ENCODE measurements around the gene TSPAN15.

GRCh38 chr10:66927889-66928342, 2.1 kb downstream of the LRRTM3 start:
- RRBS = no CpG with 5 or more reads among the region's 21 CpGs
CAGE:
- cytosol, long polyA plus RNA = no peak
- long polyA plus RNA = no peak
- nucleus, long polyA plus RNA = no peak

DNA sequence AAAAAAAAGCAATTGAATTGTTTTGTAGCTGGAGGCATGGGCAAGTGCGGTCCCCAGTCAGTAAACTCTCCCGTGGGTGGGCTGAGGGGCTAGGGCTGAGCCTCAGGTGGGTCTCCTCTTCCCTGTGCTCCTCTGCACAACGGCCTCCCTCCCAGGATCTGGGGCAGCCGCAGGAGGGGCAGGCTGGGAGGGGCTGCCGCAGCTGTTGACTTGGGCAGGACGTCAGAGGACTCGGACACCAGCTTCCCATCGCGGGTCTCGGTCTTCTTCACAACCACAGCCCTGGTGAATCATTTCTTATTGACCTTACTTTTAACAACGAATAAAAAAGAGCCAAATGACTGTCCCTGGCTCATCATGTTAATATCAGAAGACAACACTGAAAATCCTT, 32.6 kb downstream of the CTNNA3 start:
- RRBS = no CpG with 5 or more reads among the region's 11 CpGs
CAGE:
- cytosol, long polyA plus RNA = no peak
- long polyA plus RNA = no peak
- nucleus, long polyA plus RNA = no peak

DNA sequence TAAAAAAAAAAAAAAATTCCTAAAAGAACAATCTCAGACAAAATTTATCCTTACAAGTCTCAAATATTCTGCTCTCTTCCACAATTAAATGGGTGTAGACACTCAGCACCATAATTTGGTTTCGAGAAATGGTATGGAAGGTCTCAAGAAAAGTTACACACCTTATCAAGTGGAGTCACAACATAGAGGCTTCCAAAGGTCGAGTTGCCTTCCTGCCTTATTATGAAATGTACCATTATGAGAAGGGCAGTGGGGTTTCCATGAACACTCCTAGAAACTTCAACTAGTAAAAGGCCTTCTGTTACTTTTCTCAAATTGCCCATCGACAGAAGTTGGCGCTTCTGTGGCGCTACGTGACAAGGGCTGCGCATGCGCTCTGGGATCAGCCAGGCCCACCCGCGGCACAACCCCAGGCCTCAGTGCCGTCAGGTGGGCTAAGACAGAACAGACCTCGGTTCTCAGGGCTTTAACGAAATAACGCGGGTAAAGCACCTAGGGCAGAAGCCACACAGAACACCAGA, 67.3 kb upstream of the CTNNA3 start:
- RRBS = no CpG with 5 or more reads among the region's 15 CpGs
CAGE:
- cytosol, long polyA plus RNA = no peak
- long polyA plus RNA = no peak
- nucleus, long polyA plus RNA = no peak

GRCh38 chr10:67918276-67919140, 34.1 kb downstream of the SIRT1 start:
- RRBS = no CpG with 5 or more reads among the region's 12 CpGs
CAGE:
- cytosol, long polyA plus RNA = no peak
- long polyA plus RNA = no peak
- nucleus, long polyA plus RNA = no peak

DNA sequence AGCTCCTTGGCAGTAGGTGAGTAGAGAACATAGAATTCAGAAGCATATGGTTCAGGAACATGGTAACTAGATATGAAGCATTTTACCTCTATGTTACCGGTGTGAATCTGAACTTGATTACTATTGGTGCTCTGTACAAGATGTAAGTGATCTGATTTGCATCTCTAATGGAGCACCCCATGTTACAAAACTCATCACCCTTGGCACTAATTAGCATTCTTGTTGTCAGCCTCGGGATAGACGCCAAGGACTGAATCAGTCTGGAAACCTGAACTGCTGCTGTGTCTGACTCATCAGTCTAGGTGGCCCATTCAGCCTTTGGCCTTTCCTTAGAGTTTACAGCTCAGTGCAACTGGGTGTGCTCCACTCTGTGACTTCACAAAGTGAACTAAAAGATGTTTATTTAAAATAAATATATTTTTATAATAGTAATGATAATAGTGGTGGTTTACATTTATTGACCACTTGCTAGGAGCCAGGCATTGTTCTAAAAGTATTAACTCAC, 12.2 kb upstream of the MYPN start:
- RRBS = no CpG with 5 or more reads among the region's 3 CpGs
CAGE:
- cytosol, long polyA plus RNA = no peak
- long polyA plus RNA = no peak
- nucleus, long polyA plus RNA = no peak

- RRBS = no CpG with 5 or more reads among the region's 5 CpGs
CAGE:
- cytosol, long polyA plus RNA = no peak
- long polyA plus RNA = no peak
- nucleus, long polyA plus RNA = no peak
These were observed 19.7 kb downstream of the MYPN start for GRCh38 chr10:68129006-68129332.

DNA sequence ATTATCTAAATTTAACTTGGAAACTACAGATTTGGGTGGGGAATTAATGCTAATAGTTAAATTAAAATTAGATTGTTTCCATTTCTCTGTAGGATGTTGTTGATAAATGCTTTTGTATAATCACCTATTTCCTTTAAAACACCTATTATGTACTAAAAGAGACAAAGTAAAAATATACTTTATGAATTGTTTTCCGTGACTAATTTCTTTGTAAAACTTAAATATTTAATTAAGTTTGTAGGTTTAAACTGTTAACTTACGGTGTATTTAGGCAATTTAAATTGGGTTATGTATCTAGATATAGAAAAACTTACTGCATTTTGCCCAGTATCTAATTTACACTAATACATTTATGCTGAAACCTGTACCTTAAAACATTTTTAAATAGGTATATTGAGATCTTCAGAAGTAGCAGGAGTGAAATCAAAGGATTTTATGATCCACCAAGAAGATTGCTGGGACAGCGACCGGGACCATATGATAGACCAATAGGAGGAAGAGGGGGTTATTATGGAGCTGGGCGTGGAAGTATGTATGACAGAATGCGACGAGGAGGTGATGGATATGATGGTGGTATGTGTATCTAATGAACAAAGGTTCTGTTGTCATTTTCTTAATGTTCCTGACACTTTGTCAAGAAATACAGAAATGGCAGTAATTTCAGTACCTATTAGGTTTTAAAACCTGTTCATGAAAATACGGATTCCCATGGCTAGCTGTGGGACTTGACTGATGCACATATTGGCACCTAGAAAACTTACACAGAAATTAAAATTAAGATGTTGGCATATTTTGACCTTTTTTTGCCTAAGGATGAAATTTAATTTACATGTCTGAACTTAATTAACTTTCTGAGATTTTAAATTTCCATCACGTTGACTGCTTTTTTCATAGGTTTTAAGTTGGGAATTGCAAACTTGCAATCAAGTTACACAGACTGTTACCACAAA, 5.7 kb upstream of the PBLD start:
- RRBS = no CpG with 5 or more reads among the region's 9 CpGs
CAGE:
- cytosol, long polyA plus RNA = start-site peak on the plus strand centred at position 510 of the sequence, 121 bp wide, 184 and 204 reads in 2 replicates
- long polyA plus RNA = start-site peak on the plus strand centred at position 523 of the sequence, 67 bp wide, 188 and 193 reads in 2 replicates
- nucleus, long polyA plus RNA = no peak

GRCh38 chr10:68432745-68434002, 26.1 kb upstream of the RUFY2 start:
- RRBS = no CpG with 5 or more reads among the region's 9 CpGs
CAGE:
- cytosol, long polyA plus RNA = no peak
- long polyA plus RNA = no peak
- nucleus, long polyA plus RNA = no peak

GRCh38 chr10:68525658-68526178, 1.6 kb downstream of the SLC25A16 start:
- RRBS = no CpG with 5 or more reads among the region's 9 CpGs
CAGE:
- cytosol, long polyA plus RNA = no peak
- long polyA plus RNA = no peak
- nucleus, long polyA plus RNA = no peak

DNA sequence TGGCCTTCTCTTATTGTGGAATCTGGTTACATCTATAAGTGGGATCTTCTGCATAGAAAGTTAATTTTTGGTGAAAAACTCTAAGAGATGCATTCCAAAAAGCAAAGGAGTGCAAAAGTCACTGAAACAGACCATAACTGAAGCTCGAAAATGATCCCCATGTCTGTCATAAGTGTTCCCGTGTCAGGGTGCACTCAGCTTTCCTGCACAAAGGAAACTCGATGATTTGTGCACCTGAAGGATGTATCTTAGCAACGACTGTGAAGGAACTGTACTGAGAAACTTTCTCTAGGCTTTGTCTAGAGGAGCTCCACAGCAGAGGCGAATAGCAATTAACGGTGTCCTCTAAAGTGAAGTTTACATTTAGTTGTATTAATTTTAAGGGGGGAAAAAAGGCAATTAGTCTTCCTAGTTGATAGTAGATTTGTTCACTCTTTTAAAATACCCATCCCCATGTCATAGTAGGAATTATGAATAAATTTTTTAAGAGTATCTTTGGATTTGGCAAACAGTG, 24.2 kb upstream of the DDX50 start:
- RRBS = no CpG with 5 or more reads among the region's 6 CpGs
CAGE:
- cytosol, long polyA plus RNA = no peak
- long polyA plus RNA = no peak
- nucleus, long polyA plus RNA = no peak

DNA sequence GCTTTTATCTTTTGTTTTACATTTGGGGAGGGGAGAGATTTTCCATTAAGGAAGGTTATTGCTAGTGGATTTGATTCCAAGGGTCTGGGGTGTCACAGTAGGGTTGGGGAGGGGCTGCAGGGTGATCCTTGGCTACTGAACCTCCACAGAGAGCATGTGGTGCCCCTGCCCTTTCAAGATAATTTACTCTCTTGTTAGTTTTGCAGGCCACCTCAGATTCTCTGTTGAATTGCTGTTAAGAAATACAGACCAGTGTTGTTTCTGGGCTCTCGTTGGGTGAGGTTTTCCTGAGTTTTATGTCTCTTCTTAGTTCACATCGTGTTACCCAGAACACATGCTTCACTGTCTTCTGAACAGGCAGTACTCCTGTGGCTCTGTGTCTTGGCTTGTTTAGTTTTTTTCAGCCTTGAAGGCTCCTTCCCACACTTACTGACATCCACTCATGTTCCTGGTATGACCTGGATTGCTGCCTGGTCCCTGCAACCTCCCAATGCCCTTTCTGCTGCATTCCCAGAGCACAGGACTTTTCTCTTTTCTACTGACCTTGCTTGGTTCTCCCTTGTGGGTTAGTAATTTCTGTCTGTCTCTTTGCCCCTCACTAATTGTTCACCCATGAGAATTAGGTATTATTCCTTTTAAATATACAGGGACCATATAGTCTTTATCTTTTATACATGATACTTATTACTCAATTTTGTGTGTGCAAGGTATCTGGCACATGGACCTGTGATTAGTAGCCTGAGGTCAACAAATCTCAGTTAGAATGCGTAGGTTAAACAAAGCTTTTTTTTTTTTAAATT, 4.4 kb downstream of the KIFBP start:
- RRBS = no CpG with 5 or more reads among the region's 3 CpGs
CAGE:
- cytosol, long polyA plus RNA = no peak
- long polyA plus RNA = no peak
- nucleus, long polyA plus RNA = no peak

GRCh38 chr10:69071425-69071915, 16.4 kb upstream of the SRGN start:
- RRBS = no CpG with 5 or more reads among the region's 7 CpGs
CAGE:
- cytosol, long polyA plus RNA = no peak
- long polyA plus RNA = no peak
- nucleus, long polyA plus RNA = no peak

DNA sequence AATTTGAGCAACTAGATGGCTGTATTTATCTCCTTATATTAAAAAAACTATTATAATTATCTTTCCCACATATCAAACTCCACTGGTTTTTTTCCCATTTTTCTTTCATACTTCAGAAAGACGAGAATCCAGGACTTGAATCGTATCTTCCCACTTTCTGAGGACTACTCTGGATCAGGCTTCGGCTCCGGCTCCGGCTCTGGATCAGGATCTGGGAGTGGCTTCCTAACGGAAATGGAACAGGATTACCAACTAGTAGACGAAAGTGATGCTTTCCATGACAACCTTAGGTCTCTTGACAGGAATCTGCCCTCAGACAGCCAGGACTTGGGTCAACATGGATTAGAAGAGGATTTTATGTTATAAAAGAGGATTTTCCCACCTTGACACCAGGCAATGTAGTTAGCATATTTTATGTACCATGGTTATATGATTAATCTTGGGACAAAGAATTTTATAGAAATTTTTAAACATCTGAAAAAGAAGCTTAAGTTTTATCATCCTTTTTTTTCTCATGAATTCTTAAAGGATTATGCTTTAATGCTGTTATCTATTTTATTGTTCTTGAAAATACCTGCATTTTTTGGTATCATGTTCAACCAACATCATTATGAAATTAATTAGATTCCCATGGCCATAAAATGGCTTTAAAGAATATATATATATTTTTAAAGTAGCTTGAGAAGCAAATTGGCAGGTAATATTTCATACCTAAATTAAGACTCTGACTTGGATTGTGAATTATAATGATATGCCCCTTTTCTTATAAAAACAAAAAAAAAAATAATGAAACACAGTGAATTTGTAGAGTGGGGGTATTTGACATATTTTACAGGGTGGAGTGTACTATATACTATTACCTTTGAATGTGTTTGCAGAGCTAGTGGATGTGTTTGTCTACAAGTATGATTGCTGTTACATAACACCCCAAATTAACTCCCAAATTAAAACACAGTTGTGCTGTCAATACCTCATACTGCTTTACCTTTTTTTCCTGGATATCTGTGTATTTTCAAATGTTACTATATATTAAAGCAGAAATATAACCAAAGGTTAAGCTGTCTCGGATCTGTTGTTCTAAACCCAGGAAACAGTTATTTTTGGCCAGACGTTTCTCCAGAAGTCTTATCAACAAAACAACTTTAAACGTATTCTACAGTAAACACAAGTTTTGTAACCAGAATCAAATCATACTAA, 16.2 kb downstream of the SRGN start:
- RRBS = no CpG with 5 or more reads among the region's 10 CpGs
CAGE:
- cytosol, long polyA plus RNA = no peak
- long polyA plus RNA = no peak
- nucleus, long polyA plus RNA = no peak

DNA sequence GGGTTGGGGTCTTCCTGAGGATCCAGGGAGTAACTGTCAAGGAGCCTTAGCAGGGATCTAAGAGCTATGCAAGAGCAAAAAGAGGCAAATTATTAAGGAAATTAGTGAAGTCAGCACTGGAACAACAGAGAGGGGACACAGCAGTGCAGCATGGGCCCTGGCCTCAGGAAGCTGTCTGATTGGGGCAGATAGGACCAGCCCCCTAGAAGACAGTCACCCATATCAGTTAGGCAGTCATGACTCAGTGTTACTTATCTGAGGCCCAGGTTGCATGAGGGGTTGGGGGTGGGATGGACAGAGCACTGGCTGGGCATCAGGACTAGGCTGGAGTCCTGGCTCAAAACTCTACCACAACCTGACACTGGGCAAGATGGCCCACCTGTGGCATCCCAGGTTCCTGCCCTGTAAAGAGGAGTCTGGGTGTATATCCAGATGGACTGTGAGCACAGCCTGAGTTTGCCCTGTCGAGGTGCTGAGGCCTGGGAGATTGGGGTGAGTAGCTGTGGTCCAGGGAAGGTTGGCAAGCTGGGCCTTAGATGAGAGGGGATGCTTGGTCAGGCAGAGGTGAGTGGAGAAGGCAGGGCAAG, 3.0 kb upstream of the HK1 start:
- RRBS = no CpG with 5 or more reads among the region's 1 CpG
CAGE:
- cytosol, long polyA plus RNA = no peak
- long polyA plus RNA = no peak
- nucleus, long polyA plus RNA = no peak

DNA sequence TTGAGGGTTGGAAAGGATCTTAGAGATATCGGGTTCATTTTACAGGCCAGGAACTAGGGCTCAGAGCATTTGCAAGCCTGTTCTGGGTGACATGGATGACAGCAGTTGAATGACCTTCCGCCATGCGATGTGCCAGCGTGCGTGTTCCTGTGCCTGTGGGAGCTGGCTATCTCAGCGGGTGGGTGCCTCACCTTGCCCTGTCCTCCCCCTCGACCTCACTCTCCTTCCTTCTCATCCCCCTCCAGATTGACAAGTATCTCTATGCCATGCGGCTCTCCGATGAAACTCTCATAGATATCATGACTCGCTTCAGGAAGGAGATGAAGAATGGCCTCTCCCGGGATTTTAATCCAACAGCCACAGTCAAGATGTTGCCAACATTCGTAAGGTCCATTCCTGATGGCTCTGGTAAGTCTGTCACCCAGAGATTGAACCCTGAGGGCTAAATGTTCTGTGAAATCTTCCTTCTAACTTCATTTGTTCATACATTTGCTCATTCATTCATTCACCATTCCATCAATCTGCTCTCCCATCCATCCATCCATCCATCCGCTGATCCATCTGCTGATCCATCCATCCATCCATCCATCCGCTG, 25.0 kb downstream of the HK1 start:
- RRBS = no CpG with 5 or more reads among the region's 14 CpGs
CAGE:
- cytosol, long polyA plus RNA = no peak
- long polyA plus RNA = no peak
- nucleus, long polyA plus RNA = no peak

DNA sequence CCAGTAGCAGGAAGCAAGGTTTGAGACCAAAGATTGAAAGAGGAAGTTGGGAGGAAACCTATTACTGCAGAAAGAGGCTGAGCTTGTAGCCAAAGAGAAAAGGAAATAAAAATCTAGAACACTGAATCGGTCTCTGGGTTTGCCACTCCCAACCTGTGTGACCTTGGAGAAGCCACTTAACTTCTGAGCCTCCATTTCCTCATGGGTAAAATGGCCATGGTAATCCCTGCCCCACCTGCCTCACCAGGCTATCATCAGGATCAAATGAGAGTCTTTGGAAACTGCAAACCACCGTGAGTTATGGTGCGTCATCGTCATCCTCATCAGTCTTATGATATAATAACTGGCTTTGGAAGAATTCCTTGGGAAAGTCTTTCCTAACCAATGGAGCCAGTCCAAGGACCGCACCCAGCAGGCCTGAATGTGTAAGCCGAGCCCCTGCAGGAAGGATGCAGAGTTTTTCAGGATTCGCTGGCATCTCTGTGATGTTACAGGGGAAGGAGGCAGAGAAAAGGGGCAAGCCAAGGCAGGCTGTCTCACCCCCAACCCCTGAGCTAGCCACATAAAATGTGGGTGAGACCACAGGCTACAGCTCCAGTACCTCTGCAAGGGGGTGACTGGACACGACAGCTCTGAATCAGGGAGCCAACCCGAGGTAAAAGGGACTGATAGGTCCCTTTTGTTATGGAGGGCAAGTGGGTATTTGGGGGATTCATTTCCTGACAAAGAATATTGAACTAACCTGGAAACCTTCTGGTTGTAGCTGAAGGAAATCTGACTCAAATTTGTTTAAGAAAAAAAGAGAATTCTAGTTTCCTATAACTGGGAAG, 30.7 kb downstream of the HK1 start:
- RRBS = no CpG with 5 or more reads among the region's 9 CpGs
CAGE:
- cytosol, long polyA plus RNA = no peak
- long polyA plus RNA = no peak
- nucleus, long polyA plus RNA = no peak

- RRBS = no CpG with 5 or more reads among the region's 14 CpGs
CAGE:
- cytosol, long polyA plus RNA = no peak
- long polyA plus RNA = no peak
- nucleus, long polyA plus RNA = no peak
These were observed 5.2 kb upstream of the TACR2 start for GRCh38 chr10:69421747-69422539.

DNA sequence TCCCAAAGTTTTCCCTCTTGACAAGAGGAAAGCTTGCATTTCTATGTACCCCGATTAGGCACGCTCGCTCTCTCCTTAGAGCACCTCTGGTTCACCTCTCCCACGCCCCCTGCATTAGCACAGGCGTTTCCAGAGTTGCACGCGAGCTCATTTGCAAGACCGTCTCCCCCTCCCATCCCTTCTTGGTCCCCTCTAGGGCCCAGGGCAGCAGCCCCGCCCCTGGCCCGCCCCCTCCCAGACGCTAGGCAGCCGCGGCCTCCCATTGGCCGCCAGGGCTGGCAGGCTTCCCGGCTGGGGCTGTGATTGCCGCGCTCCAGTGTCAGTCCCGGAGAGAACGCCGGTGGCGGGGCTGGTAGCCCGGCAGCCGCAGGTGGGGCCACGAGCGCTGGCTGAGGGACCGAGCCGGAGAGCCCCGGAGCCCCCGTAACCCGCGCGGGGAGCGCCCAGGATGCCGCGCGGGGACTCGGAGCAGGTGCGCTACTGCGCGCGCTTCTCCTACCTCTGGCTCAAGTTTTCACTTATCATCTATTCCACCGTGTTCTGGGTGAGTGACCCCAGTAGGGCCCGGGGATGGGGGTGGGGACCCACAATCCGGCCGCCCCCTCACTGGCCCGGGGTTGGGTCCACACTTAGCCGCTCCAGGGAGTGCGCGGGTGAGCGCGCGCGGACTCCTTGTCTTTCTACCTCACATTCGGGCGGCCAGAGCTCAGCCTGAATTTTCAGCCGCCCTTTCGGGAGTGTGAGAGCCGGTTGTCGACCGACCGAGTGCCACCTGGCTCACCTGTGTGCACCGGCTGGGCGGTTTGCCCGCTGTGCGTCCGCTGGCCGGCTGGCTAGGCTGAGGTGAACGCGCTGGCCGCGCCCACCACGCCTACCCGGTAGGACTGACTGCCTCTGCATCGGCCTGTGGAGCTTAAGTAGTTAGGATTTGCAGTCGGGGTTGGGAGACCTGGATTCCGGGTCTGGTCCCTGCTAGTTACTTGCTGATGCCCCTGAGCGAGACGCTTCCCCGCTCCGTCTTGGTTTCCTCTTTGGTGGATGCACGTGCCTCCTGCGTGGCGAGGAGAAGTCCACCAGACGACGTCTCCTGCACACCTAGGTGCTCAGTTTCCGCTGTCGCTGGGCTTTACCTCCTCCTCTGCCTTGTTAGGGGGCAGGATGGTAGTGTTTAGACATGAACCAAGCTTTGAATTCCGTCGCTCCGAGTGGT, at the start of gene TSPAN15:
TSPAN15 (plus strand) TSS at position 319 of the 1,210 bp plus-strand sequence.
- RRBS = 6% methylated on average over 25 of the region's 90 CpGs
CAGE:
- cytosol, long polyA plus RNA = no peak
- long polyA plus RNA = no peak
- nucleus, long polyA plus RNA = no peak

- RRBS = no CpG with 5 or more reads among the region's 1 CpG
CAGE:
- cytosol, long polyA plus RNA = no peak
- long polyA plus RNA = no peak
- nucleus, long polyA plus RNA = no peak
These were observed 1.5 kb downstream of the TSPAN15 start for GRCh38 chr10:69452822-69453028.

GRCh38 chr10:69456898-69457596, 5.8 kb downstream of the TSPAN15 start:
- RRBS = no CpG with 5 or more reads among the region's 8 CpGs
CAGE:
- cytosol, long polyA plus RNA = no peak
- long polyA plus RNA = no peak
- nucleus, long polyA plus RNA = no peak